ENCODE data around the genes RGS6, ZFYVE1 and RIOX1.

- RRBS, result no CpG with 5 or more reads among the region's 10 CpGs
These were observed 265.8 kb downstream of the SIPA1L1 start for GRCh38 chr14:71585949-71586571.

DNA sequence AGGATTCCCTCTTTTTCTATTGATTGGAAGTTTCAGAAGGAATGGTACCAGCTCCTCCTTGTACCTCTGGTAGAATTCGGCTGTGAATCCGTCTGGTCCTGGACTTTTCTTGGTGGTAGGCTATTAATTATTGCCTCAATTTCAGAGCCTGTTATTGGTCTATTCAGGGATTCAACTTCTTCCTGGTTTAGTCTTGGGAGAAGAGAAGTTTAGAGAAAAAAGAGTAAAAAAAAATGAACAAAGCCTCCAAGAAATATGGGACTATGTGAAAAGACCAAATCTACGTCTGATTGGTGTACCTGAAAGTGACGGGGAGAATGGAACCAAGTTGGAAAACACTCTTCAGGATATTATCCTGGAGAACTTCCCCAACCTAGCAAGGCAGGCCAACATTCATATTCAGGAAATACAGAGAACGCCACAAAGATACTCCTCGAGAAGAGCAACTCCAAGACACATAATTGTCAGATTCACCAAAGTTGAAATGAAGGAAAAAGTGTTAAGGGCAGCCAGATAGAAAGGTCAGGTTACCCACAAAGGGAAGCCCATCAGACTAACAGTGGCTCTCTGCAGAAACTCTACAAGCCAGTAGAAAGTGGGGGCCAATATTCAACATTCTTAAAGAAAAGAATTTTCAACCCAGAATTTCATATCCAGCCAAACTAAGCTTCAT, 253.4 kb upstream of the RGS6 start:
- RRBS, result no CpG with 5 or more reads among the region's 6 CpGs

DNA sequence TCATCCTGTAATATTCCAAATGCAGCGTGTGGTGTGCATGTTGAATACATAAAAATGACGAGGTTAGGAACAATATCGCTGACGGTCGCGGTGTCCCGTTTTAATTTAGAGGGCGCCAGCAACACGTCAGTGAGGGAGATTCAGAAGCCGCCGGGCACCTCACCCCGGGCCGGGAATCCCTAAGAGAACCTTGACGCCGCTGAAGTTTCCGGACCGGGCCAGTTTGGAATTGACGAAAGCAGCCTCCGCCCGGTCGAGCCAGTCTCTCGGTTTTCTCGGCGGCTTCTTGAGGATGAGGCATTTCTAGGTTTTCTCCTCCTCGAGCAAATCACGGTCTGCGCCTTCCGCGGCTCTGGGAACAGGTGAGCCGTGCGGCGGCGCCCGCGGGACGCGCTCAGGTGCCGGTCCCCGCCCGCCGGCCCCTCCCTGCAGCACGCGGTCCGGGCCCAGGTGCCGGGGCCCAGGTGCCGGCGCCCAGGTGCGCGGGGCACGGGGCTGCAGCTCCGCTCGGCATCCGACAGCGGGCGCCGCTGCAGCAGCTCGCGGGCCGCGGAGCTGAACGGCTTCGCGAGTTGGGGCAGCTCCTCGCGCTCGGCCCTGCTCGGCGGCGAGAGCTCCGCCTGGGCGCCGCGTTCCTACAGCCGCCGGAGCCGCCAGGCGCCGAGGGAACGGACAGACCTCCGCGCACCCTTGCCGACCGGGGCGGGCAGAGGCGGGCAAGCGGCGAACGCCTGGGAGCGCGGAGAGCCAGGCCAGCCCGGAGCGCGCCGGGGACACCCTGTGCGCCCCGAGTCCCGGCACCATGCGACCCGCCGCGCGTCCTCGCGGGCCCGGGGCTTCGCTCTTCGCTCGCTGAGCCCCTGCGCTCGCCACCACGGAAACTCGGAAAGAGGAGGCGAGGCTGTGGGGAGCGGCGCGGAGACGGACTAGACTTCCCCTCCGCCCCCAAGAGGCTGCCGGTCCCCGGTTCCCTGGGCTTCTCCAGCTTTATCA, at the start of gene RGS6:
TSS of gene RGS6 (plus strand) at position 558 of the 993 bp plus-strand sequence.
- RRBS, result 2% methylated on average over 26 of the region's 120 CpGs

GRCh38 chr14:72617146-72618263, 276.4 kb downstream of the DPF3 start:
- RRBS, result no CpG with 5 or more reads among the region's 27 CpGs

GRCh38 chr14:72714700-72715141, 179.2 kb downstream of the DPF3 start:
- RRBS, result no CpG with 5 or more reads among the region's 10 CpGs

GRCh38 chr14:72894444-72895268, 755 bp upstream of the DPF3 start:
- RRBS, result no CpG with 5 or more reads among the region's 30 CpGs

- RRBS, result no CpG with 5 or more reads among the region's 5 CpGs
These were observed 1.9 kb upstream of the DCAF4 start for GRCh38 chr14:72924376-72924736.

DNA sequence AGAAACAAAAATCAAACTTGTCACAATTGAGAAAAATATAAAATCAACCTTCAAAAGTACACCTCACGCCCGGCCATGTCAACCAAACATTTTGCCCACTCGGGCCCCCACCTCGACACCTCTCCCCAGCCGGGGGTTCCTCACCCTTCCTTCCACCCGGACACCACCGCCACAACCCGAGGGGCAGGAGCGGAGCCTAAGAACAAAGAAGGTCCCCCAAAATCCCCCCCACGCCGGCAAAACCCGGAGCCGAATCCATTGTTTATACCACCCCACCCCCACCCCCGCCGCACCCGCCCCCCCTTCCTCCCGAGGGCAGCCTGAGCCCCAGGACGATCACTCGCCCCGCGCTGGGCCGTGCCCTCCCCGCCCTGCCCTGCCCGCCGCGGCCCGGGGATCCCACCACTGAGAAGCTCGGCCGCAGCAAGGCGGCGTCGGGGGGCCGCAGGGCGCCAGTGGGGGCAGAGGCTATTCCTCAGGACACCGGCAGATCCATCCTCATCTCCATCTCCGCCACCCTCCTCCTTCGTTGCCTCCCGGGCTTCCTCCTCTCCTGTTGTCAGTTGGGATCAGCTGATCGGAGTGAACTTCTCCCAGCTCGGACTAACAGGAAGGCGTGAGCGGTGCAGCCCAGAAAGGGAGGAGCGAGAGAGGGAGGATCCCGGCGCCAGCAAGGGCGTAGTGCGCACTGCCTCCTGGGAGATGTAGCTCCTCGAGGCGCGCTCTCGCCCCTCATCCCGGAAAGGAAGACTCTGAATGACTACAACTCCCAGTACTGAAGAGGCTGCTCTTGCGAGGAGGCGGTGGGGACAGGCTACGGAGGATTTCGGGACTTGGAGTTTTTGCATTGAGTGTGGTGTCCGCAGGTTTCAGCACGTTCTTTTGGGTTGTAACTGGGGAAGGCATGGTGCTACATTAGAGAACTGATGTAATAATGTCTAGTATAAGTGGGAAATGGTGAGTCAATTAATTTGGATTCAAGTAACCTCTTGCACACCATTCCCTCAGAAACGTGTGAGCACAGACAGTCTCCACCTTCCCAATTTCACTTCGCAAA, at the start of gene ZFYVE1:
TSS of gene ZFYVE1 (minus strand) at position 584 of the 1,057 bp plus-strand sequence.
- RRBS, result 2% methylated on average over 28 of the region's 60 CpGs

DNA sequence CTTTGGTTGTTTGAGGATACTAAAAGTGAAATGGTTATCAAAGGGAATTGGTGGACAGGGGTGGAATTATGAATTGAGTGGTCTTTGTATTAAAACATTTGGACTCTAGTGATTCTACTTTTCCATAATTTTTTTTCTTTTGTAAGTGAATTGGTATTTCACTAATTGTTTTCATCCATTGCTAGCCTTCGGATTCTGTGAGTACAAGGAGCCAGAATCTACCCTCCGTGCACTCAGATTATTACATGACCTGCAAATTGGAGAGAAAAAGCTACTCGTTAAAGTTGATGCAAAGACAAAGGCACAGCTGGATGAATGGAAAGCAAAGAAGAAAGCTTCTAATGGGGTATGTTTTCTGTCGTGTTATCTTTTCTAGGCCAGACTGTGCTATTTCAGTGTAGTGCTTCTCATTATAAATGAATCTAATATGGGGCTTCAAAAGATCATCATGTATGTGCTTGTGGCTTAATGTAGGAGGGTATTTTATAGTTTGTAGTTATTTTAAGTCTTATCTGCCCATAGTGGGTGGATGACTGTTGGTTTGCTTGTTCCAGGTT, 29.6 kb downstream of the RBM25 start:
- RRBS, result no CpG with 5 or more reads among the region's 4 CpGs

GRCh38 chr14:73108963-73109601, 27.2 kb upstream of the PSEN1 start:
- RRBS, result no CpG with 5 or more reads among the region's 16 CpGs

DNA sequence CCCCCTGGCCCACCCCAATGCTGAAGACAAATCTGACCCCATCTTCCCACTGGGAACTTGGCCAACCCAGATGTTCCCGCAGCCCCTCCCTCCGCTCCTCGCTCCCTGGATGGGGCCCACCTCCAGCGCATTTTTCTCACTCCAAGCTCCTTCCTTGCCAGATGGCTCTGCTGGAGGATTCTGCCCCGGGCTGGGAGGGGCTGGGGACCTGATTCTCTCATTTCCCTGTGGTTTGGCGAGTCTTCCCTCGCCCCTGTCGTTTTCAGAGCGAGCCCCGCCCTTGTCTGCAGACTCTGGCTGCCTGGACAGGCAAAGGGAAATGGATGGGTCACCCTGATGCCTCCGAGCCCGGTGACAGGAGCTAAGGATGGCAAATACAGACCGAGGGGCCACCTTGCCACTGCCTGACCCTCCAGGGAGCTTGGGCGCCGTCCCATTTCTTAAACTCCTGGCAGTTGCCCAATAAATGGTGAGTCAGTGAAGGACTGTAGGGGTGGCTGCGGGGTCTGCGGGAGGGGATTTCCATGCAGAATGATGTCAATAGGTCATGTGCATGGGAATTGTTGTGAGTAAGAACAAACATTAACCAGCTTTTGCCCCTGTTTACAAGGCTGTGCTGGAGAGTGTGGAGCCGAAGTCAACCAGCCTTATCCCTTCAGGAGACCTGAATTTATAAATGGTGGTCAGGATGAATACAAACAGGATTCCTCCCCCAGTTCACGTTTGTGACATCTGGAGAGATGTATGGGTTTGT, 9.0 kb upstream of the PAPLN start:
- RRBS, result no CpG with 5 or more reads among the region's 19 CpGs

DNA sequence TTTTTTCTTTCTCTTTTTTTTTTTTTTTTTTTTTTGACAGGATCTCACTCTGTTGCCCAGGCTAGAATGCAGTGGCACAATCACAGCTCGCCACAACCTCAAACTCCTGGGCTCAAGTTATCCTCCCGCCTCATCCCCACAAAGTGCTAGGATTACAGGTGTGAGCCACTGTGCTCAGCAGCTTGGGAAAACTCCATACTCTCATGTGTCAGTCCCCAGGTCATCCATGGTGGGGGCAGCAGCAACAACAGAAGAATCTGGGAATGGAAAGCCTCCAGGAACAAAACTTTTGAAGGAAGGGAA, 53.0 kb downstream of the NUMB start:
- RRBS, result no CpG with 5 or more reads among the region's 2 CpGs

DNA sequence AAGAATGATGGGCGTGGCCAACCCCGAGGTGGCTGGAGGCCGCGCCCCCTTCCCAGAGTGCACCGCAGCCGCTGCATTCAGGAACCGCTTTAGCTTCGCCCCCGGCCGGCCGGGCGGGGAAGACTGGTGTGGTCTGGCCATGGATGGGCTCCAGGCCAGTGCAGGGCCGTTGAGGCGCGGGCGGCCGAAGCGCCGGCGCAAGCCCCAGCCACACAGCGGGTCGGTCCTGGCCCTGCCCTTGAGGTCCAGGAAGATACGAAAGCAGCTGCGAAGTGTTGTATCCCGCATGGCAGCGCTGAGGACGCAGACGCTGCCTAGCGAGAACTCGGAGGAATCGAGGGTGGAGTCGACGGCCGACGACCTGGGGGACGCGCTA, at the start of gene RIOX1:
TSS of gene RIOX1 (plus strand) at position 55 of the 376 bp plus-strand sequence.
- RRBS, result 0% methylated on average over 9 of the region's 37 CpGs

DNA sequence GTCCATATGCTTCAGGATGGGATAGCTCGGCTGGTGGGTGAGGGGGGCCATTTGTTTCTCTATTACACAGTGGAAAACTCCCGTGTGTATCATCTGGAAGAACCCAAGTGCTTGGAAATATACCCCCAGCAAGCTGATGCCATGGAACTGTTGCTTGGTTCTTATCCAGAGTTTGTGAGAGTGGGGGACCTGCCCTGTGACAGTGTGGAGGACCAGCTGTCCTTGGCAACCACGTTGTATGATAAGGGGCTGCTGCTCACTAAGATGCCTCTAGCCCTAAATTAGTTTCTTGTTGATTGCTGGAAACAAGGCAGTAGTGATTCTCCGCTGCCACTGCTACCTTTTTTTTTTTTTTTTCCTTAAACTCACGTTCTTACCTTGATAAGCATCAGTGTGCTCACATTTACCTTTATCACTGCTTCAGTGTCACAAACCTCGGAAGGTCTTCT, 1.9 kb downstream of the RIOX1 start:
- RRBS, result no CpG with 5 or more reads among the region's 6 CpGs

- RRBS, result no CpG with 5 or more reads among the region's 21 CpGs
These were observed 1.2 kb upstream of the ACOT2 start for GRCh38 chr14:73567352-73568616.

- RRBS, result no CpG with 5 or more reads among the region's 6 CpGs
These were observed 14.5 kb downstream of the DNAL1 start for GRCh38 chr14:73659324-73659711.

DNA sequence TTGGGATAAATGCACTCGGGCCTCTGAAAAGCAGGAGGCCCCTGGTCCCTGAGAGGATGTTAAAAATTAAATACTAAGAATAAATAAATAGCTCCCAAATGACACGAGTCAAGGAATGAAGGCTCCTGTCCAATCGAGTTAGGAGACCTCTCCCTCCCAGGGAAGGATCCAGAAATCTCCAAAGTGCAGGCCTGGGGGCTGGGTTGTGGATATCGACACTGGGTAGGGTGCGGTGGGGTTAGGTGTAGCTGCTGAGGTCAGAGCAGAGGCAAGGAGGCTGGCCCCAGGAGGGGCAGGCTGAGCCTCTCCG, 3.4 kb upstream of the PNMA1 start:
- RRBS, result no CpG with 5 or more reads among the region's 6 CpGs

- RRBS, result no CpG with 5 or more reads among the region's 9 CpGs
These were observed 7.2 kb upstream of the PNMA1 start for GRCh38 chr14:73721318-73721778.

GRCh38 chr14:73724352-73724666, 10.1 kb upstream of the PNMA1 start:
- RRBS, result no CpG with 5 or more reads among the region's 6 CpGs

DNA sequence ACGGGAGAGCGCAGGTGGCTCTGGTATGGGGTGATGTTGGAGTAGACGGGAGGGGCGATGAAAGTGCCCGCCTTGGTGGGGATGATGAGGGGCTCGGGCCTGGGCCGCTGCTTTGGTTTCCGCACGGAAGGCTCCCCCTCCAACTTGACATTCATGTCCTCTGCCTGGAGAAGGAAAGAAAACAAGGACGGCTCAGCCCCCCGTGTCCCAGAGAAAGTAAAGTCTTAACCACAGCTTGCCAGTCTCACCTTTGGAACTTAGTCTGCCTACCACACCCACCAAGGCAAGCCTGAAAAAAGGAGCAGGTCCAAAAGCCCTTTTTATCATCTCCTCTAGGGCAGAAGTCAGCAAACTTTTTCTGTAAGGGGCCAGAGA, 15.6 kb upstream of the PNMA1 start:
- RRBS, result no CpG with 5 or more reads among the region's 11 CpGs